Vermiform appendix (tissue), 1 donor: Measurements from ENCODE around the genes DSEL and DOK6.

DNA sequence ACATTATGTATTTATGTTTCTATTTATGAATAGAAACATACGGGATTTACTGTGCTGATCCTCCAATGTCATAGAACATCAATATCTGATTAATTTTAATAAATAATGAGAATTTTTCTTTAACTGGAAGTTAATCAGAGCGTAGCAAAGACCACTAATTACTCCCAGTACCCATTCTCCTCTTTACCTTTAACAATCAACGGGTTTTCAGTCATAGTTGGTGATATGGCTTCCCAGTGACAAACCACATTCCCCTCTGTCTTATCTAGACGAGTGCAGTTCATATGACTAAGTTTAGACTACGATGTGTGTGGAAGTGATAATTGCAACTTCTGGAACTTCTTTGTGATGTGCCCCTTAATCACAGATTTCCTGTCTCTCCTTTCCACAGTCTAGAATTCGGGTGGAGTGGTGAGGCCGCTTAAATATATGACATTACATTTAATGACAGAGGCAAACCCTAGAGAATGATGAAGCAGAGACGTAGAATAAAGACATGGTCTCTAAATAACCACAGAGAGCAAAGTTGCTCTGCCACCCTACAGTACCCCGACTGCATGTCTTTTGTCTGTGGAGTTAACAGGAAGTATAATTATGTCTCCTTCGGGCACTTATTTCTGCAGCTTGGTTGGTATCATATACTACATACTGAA, 693.3 kb upstream of the CDH7 start:
- PRO-cap: no peak

GRCh38 chr18:66599351-66599836, 4.5 kb downstream of the CDH19 start:
- PRO-cap: no peak

GRCh38 chr18:67516460-67516824, at the start of gene DSEL:
Gene DSEL (minus strand): TSS chr18:67516720.
- PRO-cap: bidirectional peak, plus-strand start at chr18:67517033, minus-strand start at chr18:67516718

GRCh38 chr18:69400045-69401227, at the start of gene DOK6:
Gene DOK6 (plus strand): TSS chr18:69400888.
- PRO-cap: no peak

DNA sequence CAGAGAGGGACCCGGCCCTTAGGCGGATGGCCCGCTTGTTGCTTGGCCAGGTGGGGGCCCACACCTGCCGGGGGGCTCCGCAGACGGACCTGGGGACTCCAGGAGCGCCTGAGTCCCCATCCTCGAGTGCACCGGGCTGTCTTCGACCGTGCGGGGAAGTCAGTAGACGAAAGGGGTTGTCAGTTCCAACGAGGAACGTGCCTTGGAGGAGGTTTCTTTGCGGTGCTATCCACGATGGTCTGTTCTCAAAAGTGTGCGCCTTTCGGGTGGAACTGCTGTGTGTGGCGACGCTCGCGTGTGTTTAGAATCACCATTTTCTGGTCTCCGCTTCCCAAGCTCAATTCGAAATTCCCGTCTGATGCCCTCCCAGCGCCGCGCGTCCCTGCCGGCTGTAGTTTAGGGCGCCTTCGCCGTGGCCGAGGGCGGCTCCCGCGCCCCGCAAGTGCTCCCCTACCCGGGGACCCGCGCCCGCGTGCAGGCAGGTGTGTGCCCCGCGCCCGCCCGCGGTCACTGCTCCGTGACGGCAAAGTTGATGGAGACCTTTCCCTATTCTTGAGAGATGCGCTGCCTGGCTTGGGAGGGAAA, 814 bp downstream of the DOK6 start:
- PRO-cap: no peak

GRCh38 chr18:69885647-69886486, 61.8 kb downstream of the CD226 start:
- PRO-cap: bidirectional peak, plus-strand start at chr18:69886279, minus-strand start at chr18:69886147

DNA sequence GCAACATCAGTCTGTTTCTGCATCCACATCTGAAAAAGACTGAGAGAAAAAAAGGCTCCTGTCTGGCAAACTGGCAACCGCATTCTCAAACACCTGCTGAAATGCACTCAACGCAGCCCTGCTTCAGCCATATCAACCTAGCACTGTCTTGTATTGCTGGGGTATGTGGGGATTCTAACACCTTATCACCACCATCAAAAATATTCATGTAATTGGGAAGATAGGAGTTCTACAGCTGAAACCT, 52.6 kb downstream of the CD226 start:
- PRO-cap: no peak

- PRO-cap: no peak
Measured at GRCh38 chr18:69948884-69949531, 1.3 kb upstream of the CD226 start.

GRCh38 chr18:70015306-70015590, 67.6 kb upstream of the CD226 start:
- PRO-cap: no peak

- PRO-cap: no peak
Measured at GRCh38 chr18:70372930-70373754, 84.3 kb downstream of the SOCS6 start.

DNA sequence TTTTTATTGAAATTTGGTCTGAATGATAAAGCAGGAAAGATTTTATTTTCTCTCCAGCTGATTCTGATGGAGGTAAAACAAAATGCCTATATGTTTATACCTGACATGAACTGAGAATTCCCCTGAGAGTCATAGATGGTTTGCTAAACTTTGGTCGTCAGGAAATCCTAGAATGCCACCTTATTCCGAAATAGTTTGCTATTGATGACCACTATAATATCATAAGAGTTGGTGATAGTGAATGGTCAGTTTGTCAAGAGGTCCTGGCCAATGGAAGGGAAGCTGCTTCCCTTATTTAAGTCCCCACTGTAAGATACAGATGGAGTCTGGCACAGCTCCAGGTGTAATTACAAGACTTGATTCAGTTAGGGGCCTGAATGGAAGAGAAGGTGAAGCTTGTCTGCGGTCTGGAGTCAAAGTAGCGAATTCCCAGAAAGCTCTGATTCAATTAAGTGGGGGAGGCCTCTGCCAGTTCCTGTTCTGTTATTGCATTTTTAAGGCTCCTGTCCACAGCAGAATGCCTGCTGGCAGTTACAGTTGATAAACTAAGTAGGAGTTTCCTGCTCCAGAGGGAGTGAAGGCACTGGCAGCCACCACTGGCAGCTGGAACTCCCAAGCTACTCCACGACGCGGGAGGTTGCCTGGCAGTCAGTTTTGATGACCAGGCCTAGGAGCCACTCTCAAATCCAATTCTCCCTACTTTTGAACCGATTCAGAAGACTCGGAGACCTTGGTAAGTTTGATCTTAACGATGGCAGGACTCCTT, 181.0 kb downstream of the SOCS6 start:
- PRO-cap: no peak

GRCh38 chr18:70489894-70490352, 201.1 kb downstream of the SOCS6 start:
- PRO-cap: no peak

GRCh38 chr18:70523344-70523755, 234.5 kb downstream of the SOCS6 start:
- PRO-cap: no peak

DNA sequence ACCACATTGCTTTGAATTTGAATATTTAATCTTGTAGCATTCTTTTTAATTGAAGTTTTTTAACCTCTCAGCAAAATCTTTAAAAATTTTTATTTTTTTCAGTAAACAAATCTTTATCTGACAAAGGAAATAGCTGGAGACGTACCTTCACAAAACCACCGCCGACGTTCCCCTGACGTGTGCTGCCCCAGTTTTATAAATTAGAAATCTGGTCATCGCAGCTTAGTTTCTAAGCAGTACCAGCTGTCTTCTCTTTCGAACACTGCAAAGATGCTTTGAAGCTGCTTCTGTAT, 264.7 kb downstream of the SOCS6 start:
- PRO-cap: unidirectional peak, plus-strand start at position 225 of the sequence

DNA sequence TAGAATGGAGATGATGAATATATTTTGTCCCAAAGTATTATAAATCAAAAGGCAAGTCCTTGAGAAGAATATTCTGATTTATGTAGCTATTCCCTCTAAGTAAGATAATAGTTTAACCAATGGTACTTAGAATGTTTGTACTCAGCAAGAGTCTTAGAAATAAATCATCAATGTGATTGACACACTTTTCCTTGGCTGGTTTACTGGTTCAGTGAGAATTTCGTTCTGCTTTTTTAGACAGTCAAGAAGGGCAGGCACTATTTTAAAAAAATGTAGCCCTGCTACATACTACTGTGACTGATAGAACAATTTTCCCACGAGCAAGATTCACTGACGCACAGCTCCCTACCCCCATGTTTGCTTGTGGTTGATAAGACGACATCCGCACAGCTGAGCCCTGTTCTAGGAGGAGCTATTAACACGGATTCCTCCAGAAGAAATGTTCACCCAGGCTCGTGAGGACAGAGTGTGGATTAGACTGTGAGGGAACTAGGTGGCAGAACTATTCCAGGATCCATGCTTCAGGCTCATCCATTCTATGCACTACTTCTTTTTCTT, 370.1 kb downstream of the SOCS6 start:
- PRO-cap: bidirectional peak, plus-strand start at position 433 of the sequence, minus-strand start at position 259 of the sequence

GRCh38 chr18:70996541-70996782, 707.6 kb downstream of the SOCS6 start:
- PRO-cap: no peak

DNA sequence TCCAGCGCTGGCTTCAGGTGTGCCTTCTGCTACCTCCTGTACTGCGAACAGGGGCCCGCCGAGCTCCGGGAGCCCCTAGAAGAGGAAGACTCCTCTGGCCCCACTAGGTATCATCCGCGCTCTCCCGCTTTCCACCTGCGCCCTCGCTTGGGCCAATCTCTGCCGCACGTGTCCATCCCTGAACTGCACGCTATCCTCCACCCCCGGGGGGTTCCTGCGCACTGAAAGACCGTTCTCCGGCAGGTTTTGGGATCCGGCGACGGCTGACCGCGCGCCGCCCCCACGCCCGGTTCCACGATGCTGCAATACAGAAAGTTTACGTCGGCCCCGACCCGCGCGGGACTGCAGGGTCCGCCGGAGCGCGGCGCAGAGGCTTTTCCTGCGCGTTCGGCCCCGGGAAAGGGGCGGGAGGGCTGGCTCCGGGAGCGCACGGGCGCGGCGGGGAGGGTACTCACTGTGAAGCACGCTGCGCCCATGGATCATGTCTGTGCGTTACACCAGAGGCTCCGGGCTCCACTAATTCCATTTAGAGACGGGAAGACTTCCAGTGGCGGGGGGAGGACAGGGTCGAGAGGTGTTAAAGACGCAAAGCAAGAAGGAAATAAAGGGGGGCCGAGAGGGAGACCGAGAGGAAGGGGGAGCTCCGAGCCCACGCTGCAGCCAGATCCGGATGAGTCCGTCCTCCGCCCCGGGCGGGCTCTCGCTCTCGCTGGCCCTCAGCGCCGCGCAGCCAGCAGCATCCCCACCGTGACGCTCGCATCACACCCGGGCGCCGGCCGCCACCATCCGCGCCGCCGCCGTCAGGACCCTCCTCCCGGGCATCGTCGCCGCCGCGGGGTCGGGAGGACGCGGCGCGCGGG, 748 bp downstream of the NETO1 start:
- PRO-cap: no peak

DNA sequence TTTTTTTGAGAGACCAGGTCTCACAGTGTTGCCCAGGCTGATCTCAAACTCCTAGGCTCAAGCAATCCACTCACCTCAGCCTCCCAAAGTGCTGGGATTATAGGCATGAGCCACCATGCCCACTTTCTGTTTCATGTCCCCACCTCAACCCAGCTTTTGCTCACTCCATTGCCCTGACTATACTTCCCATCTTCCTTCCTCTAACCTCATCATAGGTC, 130.2 kb downstream of the FBXO15 start:
- PRO-cap: unidirectional peak, minus-strand start at position 161 of the sequence

- PRO-cap: no peak
Measured at GRCh38 chr18:74082356-74082849, 65.2 kb downstream of the FBXO15 start.

DNA sequence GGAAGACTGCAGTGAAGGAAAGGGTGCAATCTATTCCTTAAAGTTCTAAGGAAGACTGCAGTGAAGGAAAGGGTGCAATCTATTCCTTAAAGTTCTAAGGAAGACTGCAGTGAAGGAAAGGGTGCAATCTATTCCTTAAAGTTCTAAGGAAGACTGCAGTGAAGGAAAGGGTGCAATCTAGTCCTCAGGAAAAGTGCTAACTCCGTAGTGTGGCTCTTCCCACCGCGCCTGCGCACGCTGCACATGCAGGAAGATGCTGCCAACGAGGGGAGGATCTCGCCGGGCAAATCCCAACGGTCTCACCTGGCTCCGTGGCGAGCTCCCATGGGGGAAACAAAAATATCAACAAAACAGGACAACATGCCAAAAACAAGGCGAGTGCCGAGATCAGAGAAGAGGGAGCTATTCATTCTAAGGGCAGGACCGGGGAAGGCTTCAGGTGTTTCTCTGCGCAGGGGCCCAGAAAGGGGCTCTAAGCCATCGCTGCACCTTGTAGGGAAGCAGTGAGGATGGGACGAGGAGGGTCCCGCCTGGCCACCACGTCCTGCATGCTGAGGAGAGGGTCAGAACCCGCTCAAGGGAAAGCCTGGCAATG, 24.4 kb downstream of the TIMM21 start:
- PRO-cap: no peak